Cardiac atrium fibroblast (primary cell): ENCODE data around the gene RABGAP1L.

DNA sequence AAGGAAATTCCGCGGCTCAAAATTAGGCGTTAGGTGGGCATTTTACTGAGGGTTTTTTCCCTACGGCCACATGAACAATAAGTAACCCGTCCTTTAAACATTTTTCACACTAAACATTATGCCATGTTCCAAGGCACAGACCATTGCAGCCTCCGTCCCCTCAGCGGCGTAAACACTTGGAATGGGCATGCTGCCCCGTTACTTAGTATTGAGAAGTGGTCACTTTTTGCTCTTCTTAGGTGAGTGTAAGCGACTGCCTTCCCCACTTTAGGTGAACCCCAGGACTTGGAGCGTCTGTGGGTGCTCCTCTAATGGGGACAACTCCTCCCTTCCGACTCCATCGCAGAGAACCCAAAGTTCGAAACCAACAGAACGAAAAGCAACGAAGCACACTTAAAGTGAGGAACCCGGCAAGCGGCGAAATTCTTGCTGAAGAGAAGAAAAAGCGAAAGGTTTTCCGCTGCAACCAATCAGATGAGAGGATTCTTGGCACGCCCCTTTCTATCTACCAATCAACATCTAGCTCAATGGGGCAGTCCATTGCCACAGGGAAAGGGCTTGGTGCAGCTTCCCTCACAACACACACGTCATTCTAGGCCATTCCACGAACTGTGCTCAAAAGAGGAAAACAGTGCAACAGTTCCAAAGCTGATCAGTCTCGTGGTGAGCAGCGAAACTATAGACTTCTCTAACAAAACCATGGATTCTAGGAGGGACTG, 792 bp upstream of the SUCO start:
- RAMPAGE, long total RNA, result no peak

DNA sequence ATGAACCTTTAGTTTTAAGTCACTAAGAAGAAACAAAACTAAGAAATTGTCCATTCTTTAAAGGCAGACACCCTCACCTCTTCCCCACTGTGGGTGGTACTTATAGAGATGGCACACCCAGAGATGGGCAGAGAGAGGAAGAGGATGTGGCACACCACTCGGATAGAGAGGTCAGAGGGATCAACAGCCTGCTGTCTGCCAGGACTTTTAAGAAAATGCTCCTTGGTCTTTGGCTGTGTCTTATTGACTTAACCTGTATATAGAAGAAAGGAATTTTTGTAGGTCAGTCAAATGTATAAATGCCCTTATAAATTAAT, 45.1 kb downstream of the FASLG start:
- RAMPAGE, long total RNA, result no peak

DNA sequence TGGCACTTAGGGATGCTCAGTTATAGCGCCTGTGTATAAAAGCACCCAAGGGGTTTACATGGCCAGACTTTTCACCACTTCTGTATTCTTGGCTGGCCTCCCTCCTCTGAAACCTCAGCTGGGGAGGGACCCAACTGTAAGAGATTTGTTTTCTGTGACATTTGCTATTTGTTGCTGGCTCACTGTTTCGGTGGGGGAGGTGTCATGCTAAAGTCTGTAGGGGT, 159.9 kb downstream of the FASLG start:
- RAMPAGE, long total RNA, result no peak

- RAMPAGE, long total RNA, result no peak
These were observed 136.3 kb downstream of the TNFSF18 start for GRCh38 chr1:172914422-172914832.

GRCh38 chr1:173414152-173414652, 62.9 kb upstream of the PRDX6 start:
- RAMPAGE, long total RNA, result no peak

DNA sequence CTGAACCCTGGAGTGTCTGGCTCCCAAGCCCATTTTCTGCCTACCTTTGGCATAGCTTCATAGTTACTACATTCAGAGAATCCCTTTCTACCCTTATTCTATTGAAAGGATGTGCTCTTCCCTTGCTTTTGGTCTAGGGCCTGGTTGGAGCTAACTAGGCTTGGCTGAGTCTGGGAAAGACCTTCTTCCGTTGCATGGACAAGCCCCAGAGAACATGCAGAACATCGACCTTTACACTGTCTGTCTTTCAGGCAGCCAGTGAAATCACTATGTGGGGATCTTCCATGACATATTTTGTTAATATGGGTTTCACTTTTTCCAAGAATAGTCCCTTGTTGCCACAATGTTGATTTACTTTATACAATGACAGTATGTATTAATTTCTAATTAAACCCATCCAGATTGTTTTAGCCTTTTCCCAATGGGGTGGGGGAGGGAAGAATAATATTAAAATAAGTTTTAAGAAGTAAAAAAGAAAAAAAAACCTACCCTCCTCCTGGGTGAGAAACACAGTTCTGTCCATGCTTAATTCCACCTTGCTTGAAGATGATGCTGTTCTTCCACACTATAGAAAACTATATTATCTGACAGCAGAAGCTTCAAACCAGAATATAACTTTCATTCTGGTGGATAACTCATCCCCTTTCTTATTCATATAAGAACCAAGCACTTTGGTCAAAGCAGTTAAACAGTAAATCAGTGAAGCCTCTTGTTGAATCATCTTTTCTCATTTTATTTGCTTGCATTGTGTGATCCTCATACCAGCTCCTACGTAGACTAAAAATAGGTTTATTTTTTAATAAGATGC, 37.0 kb upstream of the PRDX6 start:
- RAMPAGE, long total RNA, result no peak

DNA sequence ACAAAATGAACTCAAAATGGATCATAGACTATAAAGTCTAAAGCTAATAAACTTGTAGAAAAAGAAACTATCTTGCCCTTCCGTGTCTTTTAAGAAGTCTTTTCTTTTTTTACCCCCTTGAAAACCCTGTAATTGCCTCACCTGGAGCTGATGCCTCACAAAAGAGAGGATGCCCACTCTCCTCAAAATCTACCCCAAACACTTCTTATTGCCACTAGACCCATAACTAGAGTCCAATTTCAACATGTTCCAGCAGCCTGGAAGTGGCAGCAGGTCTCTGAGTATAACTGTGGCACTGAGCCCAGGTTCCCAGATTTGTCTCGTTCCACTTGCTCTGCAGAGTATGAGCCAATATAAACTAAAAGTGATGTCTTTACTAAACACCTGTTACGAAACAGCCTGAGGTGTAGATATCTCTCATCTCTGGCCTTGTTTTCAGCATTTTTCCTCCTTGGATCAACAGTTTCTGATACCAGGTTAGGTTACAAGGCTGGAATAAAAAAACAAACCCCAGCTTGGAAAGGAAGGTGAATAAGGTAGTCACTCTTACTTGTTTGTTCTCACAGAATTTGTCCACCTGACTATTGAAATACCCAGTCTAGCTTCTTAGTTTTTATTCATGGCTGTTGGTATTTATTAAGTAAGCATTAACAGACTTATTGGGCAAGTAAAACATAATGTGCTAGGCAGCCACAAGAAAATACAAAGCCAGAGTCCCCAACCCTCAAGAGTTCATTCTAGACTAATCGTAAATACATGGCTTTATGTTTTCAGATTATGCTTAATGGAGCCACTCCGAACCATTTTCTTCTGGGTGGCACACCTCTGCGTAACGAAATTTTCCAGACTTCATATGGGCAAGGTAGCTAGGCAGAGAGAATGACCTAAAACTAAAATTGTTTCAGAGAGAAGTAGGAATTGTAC, 25.1 kb upstream of the PRDX6 start:
- RAMPAGE, long total RNA, result no peak

DNA sequence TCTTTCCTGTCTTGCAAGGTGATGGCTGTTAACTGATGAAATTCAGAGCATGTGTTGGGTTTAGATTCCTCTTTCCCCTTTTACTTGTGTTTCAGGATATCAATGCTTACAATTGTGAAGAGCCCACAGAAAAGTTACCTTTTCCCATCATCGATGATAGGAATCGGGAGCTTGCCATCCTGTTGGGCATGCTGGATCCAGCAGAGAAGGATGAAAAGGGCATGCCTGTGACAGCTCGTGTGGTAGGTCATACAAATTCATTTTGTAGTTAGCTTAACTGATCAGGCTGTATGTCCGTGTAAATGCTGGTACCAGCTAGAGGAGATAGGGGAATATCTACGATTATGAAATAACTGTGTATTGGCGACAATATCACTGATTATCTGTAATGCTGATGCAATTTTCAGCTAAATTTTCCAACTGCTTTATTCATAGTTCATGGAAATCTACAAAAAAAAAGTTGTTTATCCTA, 8.2 kb downstream of the PRDX6 start:
- RAMPAGE, long total RNA, result no peak

GRCh38 chr1:173487524-173488360, 10.6 kb downstream of the PRDX6 start:
- RAMPAGE, long total RNA, result no peak

- RAMPAGE, long total RNA, result no peak
These were observed 2.2 kb upstream of the DARS2 start for GRCh38 chr1:173822175-173822768.

DNA sequence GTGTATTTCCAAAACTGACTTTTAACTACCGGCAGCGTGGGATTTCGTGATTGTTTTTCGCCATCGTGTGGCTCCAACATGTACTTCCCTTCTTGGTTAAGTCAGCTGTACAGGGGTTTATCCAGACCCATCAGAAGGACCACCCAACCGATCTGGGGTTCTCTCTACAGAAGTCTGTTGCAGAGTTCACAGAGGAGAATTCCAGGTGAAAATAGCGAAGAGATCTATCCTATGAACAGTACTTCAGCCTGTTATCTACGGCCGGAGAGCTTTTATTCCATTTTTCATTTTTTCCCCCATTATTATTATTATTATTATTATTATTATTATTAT, 435 bp upstream of the CENPL start:
- RAMPAGE, long total RNA, result no peak

- RAMPAGE, long total RNA, result no peak
These were observed 579 bp downstream of the SERPINC1 start for GRCh38 chr1:173916526-173916969.

DNA sequence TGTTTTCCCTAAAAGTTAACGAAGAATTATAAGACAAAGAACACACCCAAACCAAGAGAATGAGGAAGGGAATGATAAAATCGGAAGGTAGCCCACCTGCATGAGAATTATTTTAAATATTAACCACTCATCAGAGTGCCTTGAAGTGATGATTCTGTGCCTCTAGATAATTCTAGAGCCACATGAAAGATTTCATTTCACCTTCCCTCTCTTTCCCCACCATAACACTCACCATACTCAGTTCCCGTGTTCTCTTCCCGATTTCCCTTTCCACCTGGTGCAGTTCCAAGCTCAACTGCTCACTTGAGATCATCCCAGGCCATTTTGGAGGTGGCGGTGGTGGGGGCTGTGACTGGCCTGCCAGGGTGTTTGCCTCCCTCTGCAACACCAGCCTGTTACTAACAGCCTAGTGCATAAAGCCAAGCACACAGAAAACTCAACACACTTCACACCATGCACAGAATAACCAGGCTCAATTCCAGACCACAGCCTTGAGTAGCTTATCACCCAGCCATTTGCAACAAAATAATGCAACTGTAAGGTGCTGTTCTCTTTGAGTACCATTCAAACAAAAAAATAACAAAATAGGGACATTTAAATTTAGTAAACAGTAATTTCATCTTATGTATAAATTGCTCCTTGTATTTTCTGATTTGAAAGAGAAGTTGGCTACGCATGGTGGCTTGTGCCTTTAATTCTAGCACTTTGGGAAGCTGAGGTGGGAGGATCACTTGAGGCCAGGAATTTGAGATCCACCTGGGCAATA, 26.3 kb upstream of the SERPINC1 start:
- RAMPAGE, long total RNA, result no peak

- RAMPAGE, long total RNA, result no peak
These were observed at the start of gene RABGAP1L for GRCh38 chr1:174159043-174159716. Gene RABGAP1L (plus strand): TSS chr1:174159520.

GRCh38 chr1:174413625-174414059, 34.1 kb upstream of the GPR52 start:
- RAMPAGE, long total RNA, result no peak

- RAMPAGE, long total RNA, result no peak
These were observed 9.2 kb upstream of the CACYBP start for GRCh38 chr1:174990358-174991104.

DNA sequence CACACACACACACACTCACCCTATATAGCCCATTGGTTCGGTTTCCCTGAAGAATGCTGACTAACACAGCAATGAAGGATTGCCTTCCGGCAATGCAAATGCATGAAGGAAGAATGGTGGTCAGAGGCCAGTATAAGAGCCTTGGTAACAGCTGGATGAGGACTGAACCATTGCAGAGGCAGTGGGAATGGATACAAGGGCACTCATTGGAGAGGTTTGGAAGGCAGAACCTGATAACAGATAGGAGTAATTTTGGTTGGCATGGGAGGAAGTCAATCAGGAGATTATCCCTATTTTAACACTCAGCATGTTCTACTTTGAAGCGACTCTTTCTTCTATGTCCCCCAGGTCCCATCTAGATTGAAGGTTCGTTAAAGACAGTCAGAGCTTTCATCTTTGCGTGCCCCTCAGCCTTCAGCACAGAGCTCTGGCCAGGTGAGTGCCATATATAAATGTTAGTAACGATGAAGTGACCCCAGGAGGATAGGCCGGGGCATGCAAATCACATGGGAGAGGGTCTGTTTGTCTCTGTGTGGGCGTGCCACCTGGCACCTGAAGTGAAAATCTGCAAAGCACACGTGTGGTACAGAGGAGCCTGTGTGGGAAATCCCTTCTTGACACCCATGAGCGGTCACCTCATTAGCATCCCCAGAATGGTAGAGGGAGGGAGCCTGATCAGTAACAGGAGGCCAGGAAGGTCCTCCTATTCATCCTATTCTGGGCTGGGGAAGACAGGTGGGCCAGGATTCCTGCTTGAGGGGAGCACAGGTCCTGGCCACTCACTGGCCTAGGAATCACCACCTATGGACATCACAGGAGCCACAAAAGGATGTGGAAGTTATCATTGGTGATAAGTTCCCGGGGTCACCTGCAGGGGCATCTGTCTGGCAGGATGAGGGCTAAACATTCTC, 32.8 kb upstream of the KIAA0040 start:
- RAMPAGE, long total RNA, result no peak

DNA sequence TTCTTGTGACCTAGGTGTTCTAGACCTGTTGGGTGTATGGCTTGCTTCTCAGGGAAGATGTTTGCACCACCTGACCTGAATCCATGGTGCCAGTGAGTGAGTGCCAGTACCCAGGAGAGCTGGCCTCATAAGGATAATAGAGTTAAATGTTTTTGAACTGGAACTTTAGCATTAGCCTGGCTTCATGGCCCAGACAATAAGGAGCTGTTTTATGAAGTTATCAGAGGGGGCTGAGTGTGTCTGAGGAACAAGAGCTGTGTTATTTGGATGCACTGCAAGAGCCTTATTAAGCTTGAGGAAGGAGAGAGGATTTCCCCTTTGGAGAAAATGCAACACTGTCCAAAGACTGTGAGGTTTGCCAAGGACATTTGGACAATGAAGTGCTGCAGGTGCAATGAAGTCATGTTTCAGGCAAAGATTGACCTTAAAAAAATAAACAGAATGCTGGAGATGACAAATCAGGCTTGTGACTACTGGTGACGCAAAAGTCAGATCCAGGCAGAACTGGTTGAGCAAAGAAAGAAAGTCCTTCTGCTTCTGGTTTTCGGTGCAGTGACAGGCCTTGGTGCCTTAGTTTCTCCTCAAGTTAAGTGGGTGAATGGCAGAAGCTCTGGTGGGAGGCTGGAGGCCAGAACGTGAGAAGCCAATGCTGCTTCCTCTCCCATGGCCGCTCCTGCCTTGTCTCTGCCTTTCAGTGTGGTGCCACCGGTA, 125.2 kb upstream of the KIAA0040 start:
- RAMPAGE, long total RNA, result no peak

DNA sequence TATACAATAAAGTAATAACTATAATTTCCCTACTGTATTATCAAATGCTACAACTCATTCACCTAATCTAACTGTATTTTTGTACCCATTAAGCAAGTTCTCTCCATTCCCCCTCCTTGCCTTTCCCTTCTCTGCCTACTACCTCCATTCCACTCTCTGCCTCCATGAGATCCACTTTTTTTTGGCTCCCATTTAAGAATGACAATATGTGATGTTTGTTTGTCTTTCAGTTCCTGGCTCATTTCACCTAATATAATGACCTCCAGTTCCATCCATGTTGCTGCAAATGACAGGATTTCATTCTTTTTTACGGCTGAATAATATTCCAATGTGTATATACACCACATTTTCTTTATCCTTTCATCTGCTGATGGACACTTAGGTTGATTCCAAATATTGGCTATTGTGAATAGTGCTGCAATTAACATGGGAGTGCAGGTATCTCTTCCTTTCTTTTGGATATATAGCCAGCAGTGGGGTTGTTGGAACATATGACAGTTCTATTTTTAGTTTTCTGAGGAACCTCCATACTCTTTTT, 94.4 kb downstream of the COP1 start:
- RAMPAGE, long total RNA, result no peak

GRCh38 chr1:176206033-176206937, 801 bp downstream of the COP1 start:
- RAMPAGE, long total RNA, result no peak